Penis (tissue), 1 donor: ENCODE results near the genes CCDC160 and CT45A6.

DNA sequence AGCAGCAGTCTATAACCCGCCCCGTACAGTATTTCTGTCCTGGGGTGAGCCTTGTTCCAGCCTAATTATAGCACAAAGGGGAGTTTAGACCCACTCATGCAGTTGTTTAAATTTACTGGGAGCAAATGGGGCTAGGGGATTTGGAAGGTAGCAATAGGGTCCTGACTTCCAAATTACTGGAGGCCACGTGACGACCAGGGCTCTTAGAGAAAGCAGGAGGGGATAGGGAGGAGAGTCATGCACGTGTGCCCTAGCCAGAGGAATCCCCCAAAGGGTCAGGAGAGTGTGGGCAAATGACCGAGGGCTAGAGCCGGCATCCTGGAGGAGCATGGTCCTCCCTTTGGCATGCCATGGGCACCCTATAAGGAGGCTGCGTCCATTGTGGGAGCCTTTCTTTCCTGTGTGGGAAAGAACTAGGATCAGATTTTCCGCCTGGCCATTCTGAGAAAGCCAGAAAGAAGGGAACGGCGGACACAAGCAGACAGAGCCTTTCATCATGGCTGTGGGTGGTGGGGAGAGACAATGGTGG is 25.5 kb upstream of the GPC4 start:
- PRO-cap = no peak

- PRO-cap = no peak
These were observed 222.9 kb upstream of the GPC4 start for GRCh38 chrX:133638221-133638635.

GRCh38 chrX:133922994-133923385 is 62.4 kb downstream of the GPC3 start:
- PRO-cap = no peak

GRCh38 chrX:134173072-134173490 is 63.9 kb upstream of the CCDC160 start:
- PRO-cap = no peak

- PRO-cap = no peak
These were observed 63.3 kb upstream of the CCDC160 start for GRCh38 chrX:134173499-134174287.

DNA sequence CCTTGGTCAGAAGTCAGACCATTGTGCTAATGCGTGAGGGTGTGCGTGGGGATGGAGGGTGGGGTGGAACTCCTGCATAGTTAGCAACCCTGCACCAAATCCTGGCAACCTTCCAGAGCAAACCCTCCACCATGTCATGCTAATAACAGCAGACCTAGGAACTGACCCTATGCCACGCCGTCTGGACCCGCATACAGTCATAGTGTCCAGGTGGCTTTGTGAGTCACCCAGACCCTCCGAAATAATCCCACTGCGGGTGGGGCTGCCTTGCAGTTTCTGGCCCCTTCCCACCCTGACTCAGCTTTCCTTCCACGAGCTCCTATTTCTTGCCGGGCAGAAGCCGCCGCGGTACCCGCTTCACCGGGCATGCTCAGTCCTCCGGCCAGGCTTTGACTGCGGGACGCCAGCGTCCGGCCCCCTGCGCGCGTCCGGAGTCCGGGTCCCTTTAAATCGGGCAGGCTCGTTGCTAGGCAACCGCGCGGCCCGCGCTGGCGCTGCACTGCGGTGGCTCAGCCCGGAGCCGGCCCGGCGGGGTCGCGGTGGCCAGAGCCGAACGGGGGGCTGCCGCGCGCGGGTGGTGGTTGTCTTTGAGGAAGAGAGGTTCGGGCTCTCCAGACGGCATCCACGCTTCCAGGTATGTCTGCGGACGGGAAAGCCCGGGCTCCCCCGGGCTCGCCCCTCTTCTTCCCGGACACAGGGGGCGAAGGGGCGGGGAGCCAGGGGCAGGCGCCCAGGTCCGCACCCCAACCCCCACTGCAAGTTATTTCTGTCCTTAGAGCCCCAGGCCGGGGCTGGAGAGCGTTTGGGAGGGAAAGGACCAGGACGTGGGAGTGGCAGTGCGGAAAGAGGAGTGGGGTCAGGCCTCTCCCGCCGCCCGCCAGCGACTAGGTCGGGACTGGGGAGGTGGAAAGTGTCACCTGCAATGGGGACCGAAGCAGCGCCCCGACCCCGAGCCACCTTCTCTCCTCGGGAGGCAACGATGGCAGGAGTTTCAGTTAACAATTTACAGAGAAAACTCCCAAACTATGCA is at the start of gene CCDC160:
Gene CCDC160 (plus strand): TSS at position 473 of the 1,030 bp plus-strand sequence.
- PRO-cap = no peak

DNA sequence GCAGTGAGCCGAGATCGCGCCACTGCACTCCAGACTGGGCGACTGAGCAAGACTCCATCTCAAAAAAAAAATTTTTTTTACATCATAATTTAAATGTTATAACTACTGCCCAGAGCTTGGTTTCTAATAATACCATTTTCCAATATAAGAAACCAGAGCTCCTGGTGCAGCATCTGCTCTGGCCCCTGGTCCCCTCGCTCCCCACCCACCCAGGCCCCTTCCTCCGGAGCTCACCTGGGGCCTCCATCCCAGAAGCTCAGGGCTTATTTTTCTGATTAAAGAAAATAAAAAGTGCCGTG is 11.9 kb upstream of the HPRT1 start:
- PRO-cap = no peak

DNA sequence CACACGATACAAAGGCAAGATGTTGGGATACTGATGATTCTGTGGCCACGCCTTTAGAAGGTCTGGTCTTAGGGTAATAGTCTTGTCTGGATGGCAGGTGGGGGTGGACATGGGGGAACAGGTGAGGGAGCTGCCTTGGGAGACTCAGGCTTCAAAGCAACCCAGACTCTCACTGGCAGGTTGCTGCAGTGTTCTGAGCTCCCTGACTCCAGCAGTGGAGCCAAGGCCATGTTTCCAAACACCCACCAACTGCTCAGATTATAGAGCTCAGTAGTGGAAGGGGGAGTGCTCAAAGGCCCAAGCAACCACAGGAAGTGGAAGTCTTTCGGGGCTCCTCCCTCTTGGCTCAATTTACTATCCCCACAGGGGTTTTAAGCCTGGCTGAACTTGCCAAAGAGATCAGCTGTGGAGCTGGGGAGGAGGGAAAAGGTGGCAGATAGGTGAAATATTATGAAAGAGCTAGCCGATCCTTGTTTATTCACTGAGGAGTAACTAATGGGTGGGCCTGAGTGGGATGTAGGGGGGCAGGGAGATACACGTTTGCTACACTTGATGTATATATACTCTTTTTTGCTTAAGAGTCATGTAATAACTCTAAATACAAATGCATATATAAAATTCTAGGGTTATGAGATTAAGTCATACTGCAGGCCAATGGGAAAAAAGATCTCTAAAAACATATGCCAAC is 82.5 kb downstream of the HPRT1 start:
- PRO-cap = no peak

GRCh38 chrX:134544209-134545319 is 84.6 kb downstream of the HPRT1 start:
- PRO-cap = no peak

- PRO-cap = no peak
These were observed 87.2 kb downstream of the HPRT1 start for GRCh38 chrX:134546813-134547866.

DNA sequence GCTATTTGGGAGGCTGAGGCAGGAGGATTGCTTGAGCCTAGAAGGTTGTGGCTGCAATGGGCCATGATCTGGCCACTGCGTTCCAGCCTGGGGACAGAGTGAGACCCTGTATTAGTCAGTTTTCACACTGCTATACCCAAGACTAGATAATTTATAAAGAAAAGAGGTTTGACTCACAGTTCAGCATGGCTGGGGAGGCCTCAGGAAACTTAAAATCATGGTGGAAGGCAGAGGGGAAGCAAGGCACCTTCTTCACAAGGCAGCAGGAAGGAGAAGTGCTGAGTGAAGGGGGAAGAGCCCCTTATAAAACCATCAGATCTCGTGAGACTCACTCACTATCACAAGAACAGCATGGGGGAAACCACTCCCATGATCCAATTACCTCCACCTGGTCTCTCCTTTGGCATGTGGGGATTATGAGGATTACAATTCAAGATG is 31.9 kb upstream of the MOSPD1 start:
- PRO-cap = no peak

- PRO-cap = no peak
These were observed 773 bp downstream of the SMIM10L2B start for GRCh38 chrX:135097575-135098303.

- PRO-cap = no peak
These were observed 22.9 kb upstream of the ETDC start for GRCh38 chrX:135286198-135286882.

DNA sequence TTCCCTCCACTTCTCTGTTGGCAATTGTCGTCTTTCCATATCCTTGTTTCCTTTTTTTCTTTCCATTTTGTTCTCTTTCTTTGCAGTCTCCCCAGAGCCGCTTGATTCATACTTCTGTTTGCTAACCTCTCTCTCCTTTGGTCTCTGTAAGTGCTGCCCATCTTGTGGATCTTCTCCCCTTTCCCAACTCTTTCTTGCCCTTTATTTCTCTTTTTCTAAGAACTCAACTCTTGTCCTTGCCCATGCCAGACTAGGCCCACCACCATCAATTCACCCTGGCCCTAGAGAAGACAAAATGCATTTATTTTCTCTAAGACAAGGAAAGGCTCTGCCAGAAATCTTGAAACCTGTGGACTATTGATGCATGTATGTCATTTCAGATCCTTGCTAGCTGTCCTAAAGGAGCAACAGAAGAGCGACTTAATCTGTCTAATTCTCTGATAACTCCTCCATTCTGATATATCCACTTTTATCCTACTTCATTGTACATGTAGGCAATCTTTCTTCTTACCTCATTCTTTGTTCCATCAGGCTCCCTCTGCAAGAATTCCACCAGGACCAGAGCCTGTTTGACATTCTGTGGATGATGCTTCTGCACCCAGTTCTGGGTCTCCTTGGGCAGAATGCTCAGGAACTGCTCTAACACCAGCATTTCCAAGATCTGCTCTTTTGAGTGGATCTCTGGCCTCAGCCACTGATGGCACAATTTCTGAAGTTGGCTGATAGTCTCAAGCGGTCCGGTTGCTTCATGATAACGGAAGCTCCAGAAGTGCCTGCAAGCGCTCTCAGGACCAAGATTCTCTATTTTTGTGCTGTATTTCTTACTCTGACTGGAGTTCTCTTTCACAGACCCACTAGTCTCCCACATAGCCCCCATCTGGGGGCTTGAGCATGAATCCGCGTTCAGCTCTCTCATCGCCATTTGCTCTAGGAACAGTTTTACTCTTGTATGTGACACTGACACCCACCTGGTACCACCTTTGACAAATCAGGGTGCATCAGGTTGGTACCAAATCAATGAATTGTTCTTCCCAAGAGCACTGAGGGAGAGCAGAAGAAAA is 15.7 kb upstream of the ETDC start:
- PRO-cap = no peak

- PRO-cap = no peak
These were observed 2.4 kb downstream of the ZNF449 start for GRCh38 chrX:135346840-135347547.

GRCh38 chrX:135384053-135384556 is 37.6 kb upstream of the SMIM10L2A start:
- PRO-cap = no peak

DNA sequence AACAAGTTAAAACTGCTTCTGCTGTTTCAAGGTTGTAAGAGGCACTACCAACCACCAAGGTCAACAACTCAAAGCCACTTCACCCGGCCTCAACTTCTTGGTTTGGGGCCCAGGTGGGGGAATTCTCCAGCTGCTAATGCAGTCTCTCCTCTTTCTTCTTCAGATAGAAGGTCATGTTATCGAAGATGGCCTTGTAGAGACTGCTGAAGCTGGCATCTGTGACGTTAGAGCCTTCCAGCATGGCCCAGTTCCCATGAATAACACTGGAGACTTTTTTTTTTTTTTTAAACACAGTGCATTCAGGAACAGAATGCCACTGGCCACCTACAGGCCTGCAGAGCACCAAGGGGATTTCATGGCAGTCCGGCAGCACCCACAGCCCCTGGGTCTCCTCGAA is 42.5 kb downstream of the SMIM10L2A start:
- PRO-cap = no peak

DNA sequence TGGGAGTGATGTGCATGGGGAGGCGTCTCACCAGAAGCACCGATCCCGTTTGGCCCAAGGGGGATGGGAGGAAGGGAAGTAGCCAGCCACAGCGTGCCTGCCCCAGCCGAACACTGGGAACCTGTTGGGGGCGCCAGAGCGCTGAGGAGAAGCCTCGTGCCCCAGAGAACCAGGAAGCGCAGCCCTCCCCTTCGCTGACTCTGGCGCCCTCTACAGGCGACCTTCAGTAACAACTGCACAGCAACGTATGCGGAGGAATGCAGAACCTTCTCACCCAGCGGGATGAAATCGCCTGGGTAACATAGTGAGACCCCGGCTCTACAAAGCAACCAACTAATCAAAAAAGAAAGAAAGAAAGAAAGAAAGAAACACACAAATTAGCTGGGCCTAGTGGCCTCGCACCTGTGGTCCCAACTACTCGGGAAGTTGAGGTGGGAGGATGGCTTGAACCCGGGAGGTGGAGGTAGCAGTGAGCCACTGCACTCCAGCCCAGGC is at the start of gene CT45A6:
Gene CT45A6 (minus strand): TSS at position 153 of the 495 bp plus-strand sequence.
- PRO-cap = no peak

GRCh38 chrX:135974357-135974896 is 639 bp upstream of the MMGT1 start:
- PRO-cap = no peak

GRCh38 chrX:136175826-136176968 is 20.6 kb upstream of the FHL1 start:
- PRO-cap = no peak